Aortic smooth muscle cell (primary cell): ENCODE measurements around a stretch of chr11.

DNA sequence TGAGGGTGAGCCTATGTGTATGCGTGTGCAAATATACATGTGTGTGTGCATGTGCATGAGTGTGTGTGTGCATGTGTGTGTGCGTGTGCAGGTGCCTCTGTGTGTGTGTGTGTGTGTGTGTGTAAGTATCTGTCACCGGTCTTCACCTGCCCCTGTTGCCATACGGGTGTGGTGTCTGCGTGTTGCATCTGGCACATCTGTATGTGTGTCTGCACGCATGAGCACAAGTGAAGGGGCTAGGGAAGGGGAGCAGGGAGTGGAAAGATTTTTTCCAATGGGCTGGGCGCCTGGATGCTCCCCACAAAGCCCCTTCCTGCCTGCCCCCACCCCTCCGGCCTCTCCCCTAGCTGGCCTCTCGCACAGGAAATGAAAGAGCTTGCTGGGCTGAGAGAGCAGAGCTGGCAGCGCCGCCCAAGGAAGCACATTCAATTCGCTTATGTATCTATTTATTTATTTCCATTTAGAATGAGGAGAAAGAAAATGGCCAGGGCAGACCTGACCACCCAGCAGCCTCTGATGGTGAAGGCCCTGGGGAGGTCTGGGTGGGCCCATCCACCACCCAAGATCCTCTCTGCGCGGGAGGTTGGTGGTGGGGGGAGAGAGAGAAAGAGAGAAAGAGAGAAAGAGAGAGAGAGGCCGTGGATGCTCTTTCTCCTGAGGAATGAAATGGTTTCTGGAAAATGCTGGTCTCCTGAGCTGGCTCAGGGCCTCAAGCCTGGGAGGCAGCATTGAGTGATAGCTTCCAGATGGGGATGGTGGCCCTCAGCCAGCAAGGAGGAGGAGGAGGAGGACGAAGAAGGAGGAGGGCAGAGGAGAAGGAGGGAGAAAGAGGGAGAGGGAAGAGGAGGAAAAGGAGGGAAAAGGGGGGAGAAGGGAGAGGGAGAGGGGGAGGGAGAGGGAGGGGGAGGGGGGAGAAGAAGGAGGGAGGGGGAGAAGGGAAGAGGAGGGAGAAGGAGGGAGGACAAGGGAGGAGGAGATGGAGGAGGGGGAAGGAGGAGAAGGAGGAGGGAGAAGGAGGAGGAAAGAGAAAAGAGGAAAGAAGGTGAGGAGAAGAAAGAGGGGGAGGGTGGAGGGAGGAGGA is 4.5 kb downstream of the TSPAN32 start:
- RRBS = no CpG with 5 or more reads among the region's 16 CpGs

DNA sequence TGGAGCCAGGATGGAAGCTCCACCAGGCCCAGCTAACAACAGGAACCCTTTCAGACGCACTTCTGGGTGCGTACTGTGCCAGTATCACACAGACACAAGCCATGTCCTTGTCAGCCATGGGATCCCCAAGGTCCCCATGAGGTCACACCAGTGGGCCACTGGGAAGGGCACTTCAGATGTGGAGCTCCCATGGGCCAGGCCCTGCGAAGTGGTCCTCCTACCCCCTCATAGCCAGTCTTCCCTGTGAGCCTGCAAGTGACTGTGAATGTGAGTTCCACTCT is 2.4 kb upstream of the CD81 start:
- RRBS = no CpG with 5 or more reads among the region's 3 CpGs

GRCh38 chr11:2378318-2379391 is 1.5 kb downstream of the CD81 start:
- RRBS = 0% methylated on average over 4 of the region's 31 CpGs

- RRBS = no CpG with 5 or more reads among the region's 26 CpGs
Measured at GRCh38 chr11:2393190-2393983, 7.2 kb upstream of the TSSC4 start.

DNA sequence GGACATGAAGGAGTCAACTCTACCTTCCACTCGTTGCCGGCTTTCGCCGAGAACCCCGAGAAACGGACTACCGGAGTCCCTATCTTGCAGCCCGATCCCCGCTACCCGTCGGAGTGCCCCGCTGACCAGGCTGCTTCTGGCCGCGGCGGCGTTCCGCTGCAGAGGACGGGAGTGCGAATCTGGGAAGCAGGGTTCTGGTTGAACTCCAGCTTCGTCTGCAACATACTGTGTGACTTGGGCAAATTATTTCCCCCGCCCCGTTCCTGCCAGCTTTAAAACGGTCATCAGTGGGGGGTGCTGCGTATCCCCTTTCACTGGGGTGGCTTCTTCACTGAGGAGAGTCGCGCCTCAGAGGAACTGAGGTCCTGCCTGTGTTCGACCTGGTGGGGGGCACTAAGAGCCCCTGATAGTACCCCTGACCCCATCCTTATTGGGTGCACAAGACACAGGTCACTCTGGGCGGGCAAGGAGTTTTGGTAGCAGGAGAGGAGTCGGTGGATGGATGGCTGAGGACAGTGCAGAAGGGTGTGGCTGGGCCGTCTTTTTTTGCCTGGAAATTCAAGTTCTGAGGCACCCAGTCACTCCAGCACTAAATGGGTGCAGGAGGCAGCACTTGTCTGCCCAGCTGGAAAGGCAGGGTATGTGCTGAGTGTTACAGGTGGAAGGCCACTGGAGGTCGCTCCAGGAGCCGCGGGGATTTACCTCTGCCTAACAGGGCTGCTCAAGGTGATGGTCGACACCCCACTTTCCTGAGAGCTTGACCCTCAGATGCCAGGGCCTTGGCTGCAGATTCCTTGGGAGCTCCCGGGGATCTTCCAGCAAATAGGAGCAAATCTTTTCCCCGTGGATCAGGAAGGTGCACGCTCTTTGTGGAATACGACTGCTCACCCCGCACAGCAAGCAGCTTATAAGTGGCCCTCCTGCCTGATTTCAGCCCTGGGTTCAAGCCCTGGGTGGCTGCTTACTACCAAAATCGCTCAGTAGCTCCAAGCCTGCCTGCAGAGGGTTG is 878 bp downstream of the TSSC4 start:
- RRBS = 2% methylated on average over 2 of the region's 40 CpGs

DNA sequence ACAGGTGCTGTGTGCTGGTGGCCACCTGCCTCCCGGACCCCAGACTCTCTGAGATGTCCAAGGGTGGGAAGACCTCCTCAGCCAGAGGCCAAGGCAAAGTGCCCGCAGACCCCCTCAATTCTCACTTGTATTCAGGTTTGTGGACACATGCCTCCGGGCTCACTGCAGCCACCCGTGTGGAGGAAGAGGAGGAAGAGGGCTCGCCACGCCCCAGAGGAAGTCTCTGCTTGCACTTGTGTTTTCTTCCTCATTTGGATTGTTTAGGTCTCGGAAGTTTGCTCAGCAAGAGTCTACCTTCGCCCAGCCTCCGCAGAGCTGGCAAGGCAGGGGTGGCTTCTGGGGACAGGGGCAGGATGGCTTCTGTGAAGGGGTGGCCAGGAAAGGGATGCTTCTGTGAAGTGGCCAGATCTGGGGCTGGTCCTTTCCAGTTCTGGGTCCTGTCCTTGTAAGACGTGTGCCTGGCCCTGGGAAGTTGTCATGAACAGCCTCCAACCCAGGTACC is 2.2 kb downstream of the KCNQ1 start:
- RRBS = 14% methylated on average over 1 of the region's 10 CpGs

GRCh38 chr11:2528585-2529325 is 83.9 kb downstream of the KCNQ1 start:
- RRBS = 35% methylated on average over 3 of the region's 19 CpGs

DNA sequence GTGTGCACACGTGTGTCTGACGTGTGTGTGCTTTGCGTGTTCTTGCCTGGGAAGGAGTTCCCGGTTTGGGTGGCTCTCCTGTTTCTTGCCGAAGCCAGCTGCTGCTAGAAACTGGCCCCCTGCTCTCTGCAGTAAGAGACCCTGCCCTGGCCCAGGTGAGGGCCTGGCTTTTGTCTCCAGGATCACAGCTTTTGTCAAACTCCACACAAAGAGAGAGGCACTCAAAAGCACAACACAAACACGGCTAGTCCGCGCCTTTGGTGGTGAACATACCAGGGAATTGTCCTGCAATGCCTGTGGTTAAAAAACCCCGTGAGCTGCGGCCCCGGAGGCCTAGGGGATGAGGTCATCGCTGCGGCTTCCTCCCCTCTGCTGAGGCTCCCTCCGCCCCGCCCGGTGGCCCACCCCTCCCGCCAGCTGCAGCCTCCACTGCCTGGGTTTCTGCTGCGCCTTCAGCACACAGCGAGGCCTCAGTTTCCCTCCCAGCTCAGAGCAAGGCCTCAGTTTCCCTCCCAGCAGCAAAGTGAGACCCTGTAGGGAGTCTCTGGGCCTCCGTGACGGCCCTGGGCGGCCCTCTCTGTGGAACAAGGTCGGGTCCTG is 88.9 kb downstream of the KCNQ1 start:
- RRBS = 6% methylated on average over 6 of the region's 23 CpGs

DNA sequence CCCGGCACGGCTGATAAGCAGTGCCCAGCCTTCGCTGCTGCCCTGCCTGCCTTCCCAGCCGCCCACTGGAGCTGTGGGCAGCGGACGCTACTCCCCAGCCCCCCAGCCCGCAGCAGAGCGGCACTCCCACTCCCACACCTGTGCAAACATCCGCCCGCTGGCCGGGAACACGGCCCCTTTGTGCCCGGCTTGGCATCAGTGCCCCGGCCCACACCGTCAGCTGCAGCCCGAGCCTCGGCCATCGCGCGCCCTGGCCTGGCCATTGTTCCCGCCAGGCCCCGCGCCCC is 130.2 kb downstream of the KCNQ1 start:
- RRBS = 82% methylated on average over 1 of the region's 23 CpGs

DNA sequence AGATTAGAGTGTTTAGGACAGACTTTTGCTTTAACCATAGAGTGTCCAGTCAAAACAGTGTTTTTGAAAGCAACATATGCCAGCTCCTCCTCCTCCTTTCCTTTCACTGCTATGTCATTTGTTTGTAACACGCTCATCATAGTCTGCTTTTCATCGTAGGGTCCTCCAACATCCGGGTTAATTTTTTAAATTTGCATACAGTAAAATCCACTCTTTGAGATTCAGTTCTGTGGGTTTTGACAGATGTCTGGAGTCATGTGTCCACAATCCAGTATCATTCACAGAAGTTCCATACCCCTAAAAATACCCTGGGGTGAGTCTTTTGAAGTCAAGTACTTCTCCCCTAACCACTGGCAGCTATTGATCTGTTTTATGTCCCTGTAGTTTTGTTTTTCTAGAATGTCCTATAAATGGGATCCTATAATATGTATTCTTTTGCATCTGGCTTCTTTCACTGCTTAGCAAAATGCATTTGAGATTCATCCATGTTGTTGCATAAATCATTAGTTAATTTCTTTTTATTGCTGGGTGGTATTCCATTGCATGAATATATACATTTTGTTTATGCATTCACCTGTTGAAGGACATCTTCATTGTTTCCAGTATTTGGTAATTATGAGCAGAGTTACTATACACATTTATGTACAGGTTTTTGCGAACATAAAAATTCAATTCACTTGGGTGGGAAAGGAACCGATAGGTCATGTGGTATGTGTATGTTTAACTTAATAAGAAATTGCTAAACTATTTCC is 214.3 kb downstream of the KCNQ1 start:
- RRBS = no CpG with 5 or more reads among the region's 5 CpGs

- RRBS = no CpG with 5 or more reads among the region's 4 CpGs
Measured at GRCh38 chr11:2693578-2693766, 192.1 kb downstream of the CDKN1C start.

DNA sequence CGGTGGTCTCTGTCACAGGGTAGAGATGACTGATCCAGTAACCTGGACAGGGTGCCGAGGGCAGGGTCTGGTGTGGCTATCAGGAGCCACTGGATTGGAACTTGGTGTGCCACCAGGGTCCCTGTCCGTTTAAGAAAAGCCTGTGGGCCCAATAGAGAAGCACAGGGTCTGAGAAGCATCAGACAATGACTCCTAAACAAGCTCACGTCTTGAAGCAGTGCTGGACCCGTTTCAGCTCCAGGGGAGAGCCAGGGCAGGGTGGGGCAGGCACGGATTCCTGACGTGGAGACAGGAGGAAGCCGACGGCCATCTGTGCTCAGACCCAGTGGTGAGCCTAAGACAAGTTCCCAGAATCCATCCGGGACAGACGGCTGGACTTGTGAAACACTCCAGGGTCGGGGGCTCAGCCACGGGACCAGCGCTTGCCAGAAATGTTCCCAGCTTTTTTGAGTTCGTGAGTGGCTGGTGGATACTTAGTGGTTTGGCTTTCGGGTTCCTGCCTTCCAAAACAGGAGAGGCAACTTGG is 160.6 kb downstream of the CDKN1C start:
- RRBS = no CpG with 5 or more reads among the region's 16 CpGs

GRCh38 chr11:2868082-2868604 is 17.4 kb downstream of the CDKN1C start:
- RRBS = no CpG with 5 or more reads among the region's 18 CpGs

DNA sequence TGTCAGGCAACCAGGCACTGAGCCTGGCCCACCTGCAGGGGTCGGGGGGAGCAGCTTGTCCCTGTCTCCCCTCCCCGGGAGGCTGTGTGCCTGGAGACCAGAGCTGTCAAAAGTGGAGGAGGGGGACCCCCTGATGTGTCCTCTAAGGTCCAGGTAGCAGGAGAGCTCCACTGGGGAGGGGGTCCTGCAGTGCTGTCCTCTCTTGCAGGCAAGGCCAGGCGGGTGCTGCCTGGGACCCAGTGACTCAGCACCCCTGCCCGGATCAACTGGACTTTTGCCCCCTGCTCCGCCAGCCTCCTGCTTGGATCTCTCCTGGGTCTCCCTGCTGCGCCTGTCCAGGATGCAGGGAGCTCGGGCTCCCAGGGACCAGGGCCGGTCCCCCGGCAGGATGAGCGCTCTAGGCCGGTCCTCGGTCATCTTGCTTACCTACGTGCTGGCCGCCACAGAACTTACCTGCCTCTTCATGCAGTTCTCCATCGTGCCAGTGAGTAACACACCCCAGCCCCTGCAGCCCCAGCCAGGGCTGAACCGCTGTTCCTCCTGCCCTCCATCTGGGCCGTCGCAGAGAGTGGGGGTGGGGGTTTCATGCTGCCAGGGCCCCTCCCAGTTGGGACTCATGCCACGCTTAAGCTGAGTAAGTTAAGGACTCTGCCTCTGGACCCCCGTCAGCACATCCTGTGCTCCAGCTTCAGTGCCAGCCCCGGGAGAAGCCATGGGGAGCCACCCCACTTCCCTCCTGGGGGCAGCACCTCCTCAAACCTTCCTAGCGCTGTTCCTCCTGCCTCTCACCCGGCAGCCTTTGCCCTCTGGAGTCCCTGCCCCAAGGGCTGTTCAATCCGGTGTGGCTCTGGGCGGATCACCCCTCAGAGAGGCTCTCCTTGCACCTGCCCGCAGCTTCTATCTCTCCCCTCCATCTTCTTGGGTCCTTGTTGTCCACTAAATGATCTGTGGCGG is 1.2 kb downstream of the SLC22A18 start:
- RRBS = 48% methylated on average over 4 of the region's 27 CpGs

- RRBS = no CpG with 5 or more reads among the region's 7 CpGs
Measured at GRCh38 chr11:2923778-2924147, 5.5 kb downstream of the PHLDA2 start.

DNA sequence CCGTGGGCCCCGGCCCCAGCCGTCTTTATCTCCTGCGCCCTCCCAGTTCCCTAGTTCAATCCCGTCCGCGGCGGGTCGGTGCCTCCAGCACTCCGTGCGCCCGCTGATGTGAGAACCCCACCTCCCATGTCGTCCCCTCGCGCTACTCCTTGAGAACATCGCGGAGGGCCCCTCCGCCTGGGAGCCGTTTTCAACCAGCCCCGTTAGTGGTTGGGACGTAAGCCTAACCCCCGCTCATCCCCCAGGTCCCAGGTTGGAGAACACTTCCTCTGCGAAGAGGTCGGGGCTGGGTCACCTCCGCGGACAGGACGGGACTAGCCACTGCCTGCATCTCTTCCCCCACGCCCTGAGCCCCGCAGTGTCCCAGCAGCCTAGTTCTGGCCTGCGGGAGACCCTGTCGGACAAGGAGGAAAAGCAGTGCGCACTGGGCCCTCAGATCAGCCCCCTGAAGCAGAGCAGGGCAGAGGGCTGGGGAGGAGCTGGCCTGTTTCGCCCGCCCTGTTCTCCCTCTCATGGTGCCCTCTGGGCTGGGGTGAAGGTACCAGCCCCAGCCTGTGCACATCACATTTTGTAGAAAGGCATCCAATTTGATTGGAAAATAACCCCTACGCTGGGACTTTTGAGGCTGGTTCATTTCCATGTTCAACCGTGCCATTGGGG is 642 bp upstream of the NAP1L4 start:
- RRBS = 3% methylated on average over 2 of the region's 36 CpGs

- RRBS = no CpG with 5 or more reads among the region's 9 CpGs
Measured at GRCh38 chr11:3041519-3042143, 15.6 kb downstream of the CARS1 start.

DNA sequence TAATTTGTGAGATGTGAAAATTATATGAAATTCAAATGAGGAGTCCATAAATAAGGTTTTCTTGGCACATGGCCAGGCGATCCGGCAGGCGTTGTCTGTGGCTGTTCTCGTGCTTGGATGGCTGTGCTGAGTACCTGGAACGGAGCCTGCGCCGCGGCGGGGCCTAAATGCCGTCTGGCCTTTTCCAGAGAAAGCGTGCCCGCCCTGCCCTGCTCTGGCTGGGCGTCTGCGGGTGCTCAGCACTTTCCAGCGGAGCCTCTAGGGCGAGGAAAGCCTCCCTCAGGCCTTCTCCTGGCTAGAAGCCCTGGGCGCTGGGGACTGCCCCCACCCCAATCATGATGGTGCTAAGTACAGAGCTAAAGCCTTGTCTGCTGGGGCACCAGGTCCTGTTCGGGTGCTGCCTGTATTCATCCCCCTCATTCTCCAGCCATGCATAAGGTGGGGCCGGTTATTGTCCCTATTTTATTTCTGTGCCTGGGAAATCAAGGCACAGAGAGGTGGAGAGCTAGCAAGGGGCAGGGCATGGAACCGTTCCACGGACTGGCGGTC is 41.7 kb downstream of the OSBPL5 start:
- RRBS = no CpG with 5 or more reads among the region's 22 CpGs

- RRBS = 13% methylated on average over 4 of the region's 14 CpGs
Measured at GRCh38 chr11:3153265-3153886, 11.7 kb downstream of the OSBPL5 start.

DNA sequence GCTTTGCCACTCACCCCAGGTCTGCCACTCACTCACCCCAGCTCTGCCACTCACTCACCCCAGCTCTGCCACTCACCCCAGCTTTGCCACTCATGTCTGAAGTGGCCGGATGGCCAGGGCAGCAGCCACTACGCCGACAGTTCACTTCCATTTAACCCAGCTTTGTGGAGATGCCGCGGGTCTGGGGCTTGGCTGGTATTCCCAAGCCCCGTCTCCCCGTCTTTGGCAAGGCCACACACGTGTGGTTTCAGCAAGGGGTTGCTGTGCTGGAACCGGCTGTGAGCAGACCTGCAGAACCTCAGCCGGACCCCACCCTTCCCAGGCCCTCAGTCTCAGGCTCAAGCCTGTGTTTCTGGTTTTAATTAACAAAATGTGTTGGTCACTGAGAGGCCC is 9.5 kb downstream of the OSBPL5 start:
- RRBS = no CpG with 5 or more reads among the region's 10 CpGs